ENCODE measurements around the gene KLF5.

DNA sequence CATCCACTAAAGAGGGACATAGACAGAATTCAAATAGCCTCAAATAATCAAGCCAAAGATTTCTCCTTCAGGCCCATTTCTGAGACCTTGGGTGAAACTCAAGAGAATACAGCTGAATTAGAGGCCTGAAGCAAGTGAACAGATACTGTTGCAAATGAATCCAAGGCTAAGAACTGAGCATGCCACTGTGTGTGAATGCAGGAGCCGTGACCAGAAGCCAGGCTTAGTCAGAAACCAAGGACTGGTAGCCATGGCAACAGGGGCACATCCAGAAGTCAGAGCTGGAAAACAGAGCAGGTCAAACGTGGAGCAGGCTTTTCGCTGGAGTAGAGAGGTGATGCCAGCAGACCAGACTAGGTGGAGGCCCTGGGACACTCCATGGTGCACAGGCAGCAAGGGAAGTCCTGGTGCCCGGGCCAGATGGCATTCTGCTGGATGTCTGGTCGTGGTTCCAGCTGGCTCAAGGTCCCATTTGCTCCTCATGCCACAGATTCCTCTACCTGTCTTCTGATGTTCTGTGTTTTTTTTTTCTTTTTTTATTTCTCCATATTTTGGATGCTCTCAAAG is 564.1 kb downstream of the PCDH9 start:
- RAMPAGE, long total RNA: no peak
- RRBS: no CpG with 5 or more reads among the region's 5 CpGs

DNA sequence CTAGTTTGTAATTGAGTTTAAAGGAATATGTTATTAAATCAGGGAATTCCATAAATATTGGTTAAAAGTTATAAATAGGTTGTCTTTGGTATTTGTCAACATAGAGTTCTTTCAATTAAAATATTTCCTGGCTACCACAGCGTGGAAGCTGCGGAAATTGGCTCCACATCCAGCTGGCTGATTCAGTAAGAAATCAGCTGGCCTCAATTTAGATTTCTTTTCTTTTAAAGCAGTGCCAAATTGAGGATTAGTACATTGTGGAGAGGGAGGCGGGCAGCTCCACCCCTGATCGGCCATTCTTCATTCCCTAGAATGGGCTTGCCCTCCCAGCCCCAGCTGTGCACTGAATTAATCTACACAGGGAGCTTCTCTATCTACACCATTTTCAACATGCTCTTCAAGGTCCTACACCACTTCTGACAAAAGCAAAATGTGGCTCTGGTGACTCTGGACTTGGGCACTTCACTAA is 624.8 kb downstream of the DACH1 start:
- RAMPAGE, long total RNA: no peak
- RRBS: no CpG with 5 or more reads among the region's 4 CpGs

GRCh38 chr13:71479098-71479516 is 387.9 kb downstream of the DACH1 start:
- RAMPAGE, long total RNA: no peak
- RRBS: no CpG with 5 or more reads among the region's 4 CpGs

GRCh38 chr13:71852029-71852563 is 14.9 kb downstream of the DACH1 start:
- RAMPAGE, long total RNA: no peak
- RRBS: no CpG with 5 or more reads among the region's 4 CpGs

- RAMPAGE, long total RNA: no peak
- RRBS: no CpG with 5 or more reads among the region's 6 CpGs
Measured at GRCh38 chr13:72507311-72507720, 220.1 kb downstream of the MZT1 start.

- RAMPAGE, long total RNA: no peak
- RRBS: 1% methylated on average over 32 of the region's 102 CpGs
Measured at GRCh38 chr13:73058400-73059464, at the start of gene KLF5. Gene KLF5 (plus strand): TSS chr13:73059005.

GRCh38 chr13:73171022-73171677 is 112.3 kb downstream of the KLF5 start:
- RAMPAGE, long total RNA: no peak
- RRBS: no CpG with 5 or more reads among the region's 7 CpGs

GRCh38 chr13:73640301-73640857 is 581.6 kb downstream of the KLF5 start:
- RAMPAGE, long total RNA: no peak
- RRBS: no CpG with 5 or more reads among the region's 24 CpGs

DNA sequence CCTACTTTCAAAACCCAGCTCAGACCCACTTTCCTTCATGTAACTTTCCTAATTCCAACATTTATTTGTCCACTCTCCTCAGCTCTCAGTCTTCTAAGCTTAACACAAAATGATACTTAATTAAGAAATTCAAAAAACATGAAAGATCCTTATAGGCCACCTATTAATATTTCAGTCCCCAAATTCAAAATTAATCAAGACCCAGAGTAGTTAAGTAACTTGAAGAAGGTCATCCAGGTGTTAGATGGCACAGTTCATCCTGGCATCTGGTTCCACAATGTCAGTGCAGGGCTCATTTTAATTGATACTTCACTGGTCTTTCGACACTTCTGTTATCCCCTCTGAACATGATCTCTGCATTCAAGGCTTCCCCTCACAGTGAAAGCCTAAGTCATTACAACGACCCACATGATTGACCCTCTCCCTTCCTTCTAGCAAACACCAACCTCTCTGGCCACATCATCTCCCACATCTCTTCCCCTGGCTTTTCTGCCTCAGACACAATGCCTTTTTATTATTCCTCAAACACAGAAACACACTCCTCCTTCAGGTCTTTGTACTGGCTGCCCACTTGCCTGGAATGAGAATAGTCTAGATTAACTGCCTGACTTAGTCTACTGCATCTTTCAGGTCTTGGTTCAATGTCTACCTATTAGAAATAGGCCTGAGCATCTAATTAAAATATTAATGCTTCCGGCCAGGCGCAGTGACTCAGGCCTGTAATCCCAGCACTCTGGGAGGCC is 848.8 kb downstream of the KLF5 start:
- RAMPAGE, long total RNA: no peak
- RRBS: no CpG with 5 or more reads among the region's 4 CpGs

DNA sequence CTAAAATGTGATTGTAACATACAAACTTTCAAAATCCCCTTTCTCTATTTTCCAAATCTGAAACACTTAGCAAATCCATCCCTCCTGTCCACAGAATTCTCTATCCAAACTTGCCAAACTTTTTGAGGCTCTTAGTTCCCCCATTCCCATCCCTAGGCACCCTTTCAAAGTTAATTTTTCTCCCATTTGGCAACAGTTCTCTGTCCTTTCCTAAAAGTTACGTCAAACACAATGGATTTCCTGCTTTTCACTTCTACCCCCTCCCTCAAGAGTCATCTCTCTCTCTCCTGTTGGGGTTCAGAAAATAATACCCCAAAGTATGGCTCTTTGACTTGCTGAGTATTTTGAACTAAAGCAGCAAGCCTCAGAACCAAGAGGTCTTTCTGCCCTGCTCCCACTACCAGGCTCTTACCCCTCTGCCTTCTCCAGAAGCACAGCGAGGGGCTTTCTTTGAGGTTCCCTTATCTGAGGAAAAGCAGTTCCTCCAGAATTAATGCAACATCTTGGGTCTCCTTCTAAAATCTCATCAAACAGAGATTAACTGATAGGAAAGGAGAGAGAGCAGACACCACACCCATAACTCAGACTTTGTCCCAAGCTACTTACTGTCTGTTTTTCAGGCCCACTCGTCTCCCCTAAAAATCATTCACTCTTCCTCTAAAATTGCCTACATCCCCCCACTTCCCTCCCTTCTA is 861.8 kb downstream of the KLF5 start:
- RAMPAGE, long total RNA: no peak
- RRBS: no CpG with 5 or more reads among the region's 3 CpGs

DNA sequence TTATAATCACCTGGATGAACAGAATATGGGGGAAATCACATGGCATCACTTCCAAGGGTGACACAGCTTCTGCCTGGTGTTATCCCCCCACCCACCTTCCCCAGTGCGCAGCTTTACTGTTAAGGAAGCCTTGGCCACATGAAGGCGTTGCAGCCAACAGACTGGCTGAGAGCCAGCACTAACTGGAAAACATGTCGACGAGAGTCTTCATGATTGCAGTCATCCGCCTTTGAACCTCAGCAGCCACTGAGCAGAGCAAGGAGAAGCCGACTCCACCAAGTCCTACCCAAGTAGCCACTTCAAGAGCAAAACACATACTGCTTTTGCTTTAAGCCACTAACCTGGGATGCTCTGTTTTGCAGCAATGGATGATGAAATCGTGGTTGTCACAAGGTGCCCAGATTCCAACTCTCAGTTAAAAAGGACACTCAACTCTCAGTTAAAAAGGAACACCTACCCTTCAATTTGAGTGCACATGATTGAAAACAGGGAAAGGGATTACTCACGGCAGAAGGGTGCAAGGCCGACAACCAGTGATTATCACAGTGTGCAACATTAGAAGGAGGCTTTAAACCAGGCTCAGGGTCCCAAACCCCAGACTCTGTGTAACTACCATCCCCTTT is 926.3 kb downstream of the KLF5 start:
- RAMPAGE, long total RNA: no peak
- RRBS: no CpG with 5 or more reads among the region's 9 CpGs

GRCh38 chr13:74047907-74048089 is 989.0 kb downstream of the KLF5 start:
- RAMPAGE, long total RNA: no peak
- RRBS: no CpG with 5 or more reads among the region's 2 CpGs

- RAMPAGE, long total RNA: no peak
- RRBS: no CpG with 5 or more reads among the region's 3 CpGs
Measured at GRCh38 chr13:74048090-74048475, 989.3 kb downstream of the KLF5 start.

DNA sequence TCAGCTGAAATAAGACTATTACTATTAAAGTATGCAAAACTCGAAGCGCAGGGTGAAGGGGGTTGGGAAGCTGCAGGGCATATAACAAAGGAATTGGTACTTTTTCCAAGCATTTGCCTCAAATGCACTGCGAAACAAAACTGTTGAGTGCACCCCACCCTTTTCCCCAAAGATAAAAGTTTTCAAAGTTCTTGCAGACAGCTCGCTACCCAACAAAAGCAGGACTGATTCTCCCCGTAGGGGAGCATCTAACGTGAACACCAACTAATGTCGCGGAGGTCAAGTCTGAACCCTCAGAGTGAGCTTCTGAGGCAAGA is 1073.8 kb downstream of the KLF5 start:
- RAMPAGE, long total RNA: no peak
- RRBS: no CpG with 5 or more reads among the region's 8 CpGs

DNA sequence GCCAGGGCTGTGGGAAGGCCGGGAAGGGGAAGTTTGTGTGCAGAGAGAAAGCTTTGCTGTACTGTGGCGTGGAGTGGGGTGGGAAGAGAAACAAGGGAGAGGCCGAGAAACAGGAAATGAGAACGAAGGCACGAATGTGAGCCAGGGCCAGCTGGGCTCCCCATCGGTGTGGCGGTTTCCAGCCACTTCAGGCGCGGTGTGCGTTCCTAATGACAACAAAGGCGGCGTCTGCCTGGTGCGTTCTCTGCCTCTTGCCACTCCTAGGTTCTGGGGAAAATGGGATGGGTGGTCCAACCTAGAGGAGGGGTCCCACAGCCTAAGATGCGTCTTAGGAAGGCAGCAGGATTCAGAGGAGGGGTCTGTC is 1076.9 kb downstream of the KLF5 start:
- RAMPAGE, long total RNA: no peak
- RRBS: 4% methylated on average over 1 of the region's 14 CpGs

- RAMPAGE, long total RNA: no peak
- RRBS: no CpG with 5 or more reads among the region's 3 CpGs
Measured at GRCh38 chr13:74168041-74168401, 1109.2 kb downstream of the KLF5 start.

DNA sequence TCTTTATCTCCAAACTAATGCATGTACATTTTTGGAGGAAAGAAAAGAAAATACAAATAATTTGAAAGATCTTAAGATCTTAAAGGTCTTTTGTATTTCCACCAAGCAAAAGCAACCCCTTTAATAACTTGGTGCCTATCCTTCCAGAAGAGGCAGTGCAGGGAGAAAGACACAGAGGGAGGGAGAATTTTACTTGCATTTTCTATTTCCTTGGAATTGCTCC is 1143.2 kb downstream of the KLF5 start:
- RAMPAGE, long total RNA: no peak

GRCh38 chr13:74287997-74289033 is 1193.7 kb downstream of the TBC1D4 start:
- RAMPAGE, long total RNA: no peak
- RRBS: no CpG with 5 or more reads among the region's 17 CpGs

DNA sequence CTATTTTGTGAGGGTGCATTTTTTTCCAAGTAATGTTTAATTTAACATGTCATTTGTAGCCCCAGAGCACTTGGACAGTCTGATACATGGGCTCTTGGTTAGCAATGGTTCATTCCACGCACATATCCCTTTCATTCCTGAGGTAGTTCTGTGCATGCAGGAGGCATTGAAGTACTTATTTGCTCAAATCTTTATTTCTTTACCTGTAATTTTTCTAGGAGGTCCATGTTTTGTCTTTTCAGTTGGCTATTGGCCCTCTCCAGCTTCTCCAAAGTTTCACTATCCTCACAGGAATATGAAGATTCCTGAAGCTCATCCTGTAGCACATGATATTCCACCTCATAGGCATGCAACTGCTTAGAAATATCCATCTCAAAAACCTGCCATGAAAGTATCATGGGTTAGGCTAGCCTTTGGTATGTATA is 193.2 kb downstream of the TBC1D4 start:
- RAMPAGE, long total RNA: no peak
- RRBS: no CpG with 5 or more reads among the region's 1 CpG

GRCh38 chr13:75310885-75311443 is 171.0 kb downstream of the TBC1D4 start:
- RAMPAGE, long total RNA: no peak
- RRBS: no CpG with 5 or more reads among the region's 4 CpGs